Gallbladder (tissue), 1 donor: ENCODE data around the genes NTN1, CFAP52 and RCVRN.

- PRO-cap: no peak
Measured at GRCh38 chr17:8437064-8437356, 1.3 kb downstream of the NDEL1 start.

GRCh38 chr17:8629047-8630293 lies 1.1 kb downstream of the MYH10 start:
- PRO-cap: no peak

DNA sequence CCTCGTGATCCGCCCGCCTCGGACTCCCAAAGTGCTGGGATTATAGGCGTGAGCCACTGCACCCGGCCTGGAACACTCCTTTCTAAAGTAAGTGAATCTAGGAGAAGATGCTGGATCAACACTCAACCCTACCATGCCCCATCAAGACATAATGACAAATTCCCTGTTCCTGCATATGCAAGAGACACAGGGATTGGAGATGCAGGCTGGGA lies 42.0 kb upstream of the PIK3R6 start:
- PRO-cap: no peak

DNA sequence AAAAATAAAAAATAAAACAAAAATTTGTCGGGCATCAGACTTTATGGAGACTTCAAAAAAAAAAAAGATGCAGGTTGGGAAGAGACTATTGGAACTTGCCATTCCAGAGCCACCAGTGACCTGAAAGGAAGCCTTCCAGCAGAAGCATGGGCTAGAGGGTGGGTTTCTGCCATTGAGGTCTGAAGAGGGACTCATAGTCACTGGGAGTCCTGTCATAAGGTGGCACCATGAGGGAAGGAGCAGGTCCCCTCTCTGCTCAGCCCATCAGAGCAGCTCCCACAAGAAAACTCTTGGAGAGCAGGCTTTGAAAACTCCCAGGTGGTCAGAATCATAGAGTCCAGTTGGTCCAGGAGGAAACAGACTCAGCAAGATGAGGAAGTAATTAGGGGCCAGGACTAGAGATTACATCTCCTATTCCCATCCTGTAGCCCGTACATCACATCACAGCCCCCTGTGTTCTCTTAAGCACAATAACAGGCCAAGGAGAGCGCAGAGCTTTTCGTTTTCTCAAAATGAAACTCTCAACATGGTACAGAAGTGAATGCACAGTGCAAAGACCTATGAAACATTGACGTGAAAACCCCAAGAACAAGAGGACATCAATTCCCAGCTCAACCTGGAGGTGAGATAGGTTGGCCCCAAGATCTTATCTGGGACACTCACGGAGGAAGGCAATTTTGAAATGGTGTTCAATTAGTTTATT lies 9.2 kb downstream of the PIK3R5 start:
- PRO-cap: no peak

DNA sequence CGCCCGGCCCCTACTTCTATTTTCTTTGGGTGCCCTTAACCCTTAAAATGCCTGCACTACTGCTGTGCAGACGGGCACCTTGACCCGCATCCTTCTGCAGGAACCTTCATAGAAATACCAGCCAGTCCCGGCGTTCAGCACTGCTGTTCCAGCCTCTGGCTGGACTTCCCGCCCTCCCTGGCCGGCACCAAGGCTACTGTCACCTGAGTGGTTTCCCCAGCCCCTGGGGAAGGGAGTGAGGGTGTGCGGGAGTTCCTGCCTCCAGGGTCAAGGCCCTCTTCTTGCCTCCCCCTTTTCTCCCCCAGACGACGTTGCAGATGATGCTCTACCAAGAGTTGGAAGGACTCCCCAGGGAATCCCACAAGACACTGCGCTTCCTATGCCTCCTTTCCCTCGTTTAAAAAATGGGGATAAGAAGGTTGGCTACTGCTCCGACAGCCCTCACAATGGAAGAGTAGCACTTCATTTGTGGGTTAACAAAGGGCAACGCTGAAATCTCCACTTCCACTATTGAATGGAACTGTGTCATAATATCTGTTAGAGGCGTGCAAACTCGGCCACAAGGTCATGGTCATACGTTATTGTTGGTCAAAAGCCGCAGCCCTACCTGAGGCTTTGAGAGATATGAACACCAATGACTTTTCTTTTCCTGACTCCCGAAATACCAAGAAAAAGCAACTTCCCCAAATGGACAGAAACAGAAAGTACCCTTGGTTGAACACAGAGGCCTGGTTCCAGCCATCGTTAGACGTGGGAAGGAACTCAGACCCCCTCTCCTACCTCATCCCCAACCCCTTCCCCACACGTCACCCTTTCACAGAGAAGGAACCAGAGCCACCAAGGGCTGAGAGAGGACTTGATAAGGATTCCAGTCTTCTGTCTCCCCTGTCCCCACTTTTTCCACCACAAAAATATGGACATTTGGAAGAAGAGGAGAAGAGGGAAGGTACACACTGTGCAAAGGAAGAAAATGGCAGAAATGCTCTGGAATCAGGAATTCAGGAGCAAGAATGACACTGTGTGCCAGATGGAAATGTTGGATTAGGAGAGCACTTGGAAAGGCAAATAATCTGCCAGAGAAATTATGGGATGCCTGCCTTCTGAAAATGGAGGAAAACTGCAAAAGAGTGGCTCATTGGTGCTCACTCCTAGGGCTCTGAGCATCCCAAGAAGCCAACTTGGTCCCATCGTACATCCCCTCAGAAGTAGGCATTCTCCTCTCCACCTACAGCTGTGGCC lies 1.4 kb upstream of the PIK3R5 start:
- PRO-cap: no peak

DNA sequence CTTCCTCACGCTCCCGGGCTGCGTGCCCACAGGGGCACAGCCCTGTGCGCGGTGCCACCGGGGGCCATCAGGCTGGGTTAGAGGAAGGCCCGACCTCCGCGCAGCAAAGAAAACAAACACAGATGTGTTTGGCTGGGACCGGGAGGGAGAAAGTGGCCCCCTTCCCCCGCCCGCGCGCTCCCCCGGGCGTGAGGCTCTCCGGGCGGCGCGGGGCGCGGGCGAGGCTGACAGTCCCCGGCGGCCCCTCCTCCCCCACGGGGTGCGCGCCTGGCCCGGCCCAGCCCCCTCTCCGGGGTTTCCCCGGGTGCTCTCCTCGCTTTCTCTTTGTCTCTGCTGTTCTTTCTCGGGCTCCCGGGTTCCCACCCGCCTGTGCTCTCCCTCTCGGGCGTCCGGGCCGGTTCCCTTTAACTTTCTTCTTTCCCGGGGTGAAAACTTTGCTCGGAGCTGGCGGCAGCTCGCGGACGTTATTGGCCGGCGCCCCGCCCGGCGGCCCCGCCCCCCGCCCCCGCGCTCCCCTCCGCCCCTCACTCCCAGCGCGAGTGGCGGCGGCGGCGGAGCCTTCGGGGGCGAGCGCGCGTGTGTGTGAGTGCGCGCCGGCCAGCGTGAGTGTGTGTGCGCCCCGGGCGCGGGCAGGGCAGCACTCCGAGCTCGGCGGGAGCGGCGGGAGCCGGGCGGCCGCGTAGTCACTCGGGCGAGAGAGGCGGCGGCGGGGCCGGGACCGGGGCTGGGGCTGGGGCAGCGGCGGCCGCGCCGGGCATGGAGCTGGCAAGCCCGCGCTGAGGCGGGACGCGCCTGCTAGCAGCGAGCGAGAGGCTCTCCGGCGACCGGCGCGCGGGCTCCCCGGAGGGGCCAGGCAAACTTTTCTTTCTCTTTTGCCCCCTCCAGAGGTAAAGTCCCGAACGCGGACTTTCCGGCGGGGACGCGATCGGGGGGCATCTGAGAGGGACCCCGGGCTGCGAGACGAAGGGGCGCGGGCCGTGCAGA lies at the start of gene NTN1:
Gene NTN1 (plus strand): TSS at position 527 of the 984 bp plus-strand sequence.
- PRO-cap: bidirectional peak, plus-strand start at position 542 of the sequence, minus-strand start at position 406 of the sequence

- PRO-cap: unidirectional peak, minus-strand start at chr17:9022319
Measured at GRCh38 chr17:9022021-9022985, 993 bp downstream of the NTN1 start.

GRCh38 chr17:9248091-9248417 lies 226.7 kb downstream of the NTN1 start:
- PRO-cap: no peak

- PRO-cap: no peak
Measured at GRCh38 chr17:9371965-9372583, 203.5 kb downstream of the STX8 start.

- PRO-cap: no peak
Measured at GRCh38 chr17:9576323-9576778, at the start of gene CFAP52. CFAP52 (plus strand) TSS chr17:9576642.

DNA sequence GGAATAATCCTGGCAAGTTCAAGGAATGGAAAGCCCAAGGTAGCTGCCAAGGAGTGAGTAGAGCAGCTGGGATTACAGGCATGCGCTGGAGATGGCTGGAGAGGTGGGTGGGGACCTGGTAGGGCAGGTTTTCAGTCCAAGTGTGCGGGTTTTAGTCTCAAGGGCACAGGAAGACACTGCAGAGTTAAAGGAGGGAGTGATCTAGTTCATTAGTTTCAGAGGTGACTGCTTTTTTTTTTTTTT lies 24.4 kb downstream of the USP43 start:
- PRO-cap: no peak

- PRO-cap: no peak
Measured at GRCh38 chr17:9836135-9836629, 10.5 kb downstream of the GLP2R start.

- PRO-cap: no peak
Measured at GRCh38 chr17:9837556-9838444, 12.1 kb downstream of the GLP2R start.

- PRO-cap: no peak
Measured at GRCh38 chr17:9875371-9876027, 29.6 kb downstream of the RCVRN start.

DNA sequence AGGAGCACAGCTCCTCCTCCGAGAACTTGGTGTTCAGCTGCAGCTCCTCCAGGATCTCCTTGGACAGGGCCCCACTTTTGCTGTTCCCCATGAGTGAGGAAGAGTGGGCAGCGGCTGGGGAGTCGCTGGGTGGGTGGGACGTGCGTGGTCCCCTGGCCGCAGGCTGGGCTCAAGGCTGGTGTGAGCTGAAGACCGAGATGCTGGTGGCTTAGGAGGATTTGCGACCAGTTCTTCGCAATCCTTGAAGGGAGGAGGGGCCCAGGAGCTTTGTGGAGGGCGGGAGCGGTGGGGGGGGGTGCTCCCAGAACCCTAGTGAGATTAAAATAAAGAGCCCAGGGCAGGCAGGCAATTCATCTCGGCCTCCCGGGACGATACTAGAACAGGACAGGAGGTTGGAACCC lies at the start of gene RCVRN:
Gene RCVRN (minus strand): TSS at position 182 of the 401 bp plus-strand sequence.
- PRO-cap: no peak

- PRO-cap: no peak
Measured at GRCh38 chr17:9926392-9926933, 21.4 kb upstream of the RCVRN start.

GRCh38 chr17:9974259-9974841 lies 69.3 kb upstream of the RCVRN start:
- PRO-cap: no peak

GRCh38 chr17:10025878-10026394 lies 120.9 kb upstream of the RCVRN start:
- PRO-cap: no peak

DNA sequence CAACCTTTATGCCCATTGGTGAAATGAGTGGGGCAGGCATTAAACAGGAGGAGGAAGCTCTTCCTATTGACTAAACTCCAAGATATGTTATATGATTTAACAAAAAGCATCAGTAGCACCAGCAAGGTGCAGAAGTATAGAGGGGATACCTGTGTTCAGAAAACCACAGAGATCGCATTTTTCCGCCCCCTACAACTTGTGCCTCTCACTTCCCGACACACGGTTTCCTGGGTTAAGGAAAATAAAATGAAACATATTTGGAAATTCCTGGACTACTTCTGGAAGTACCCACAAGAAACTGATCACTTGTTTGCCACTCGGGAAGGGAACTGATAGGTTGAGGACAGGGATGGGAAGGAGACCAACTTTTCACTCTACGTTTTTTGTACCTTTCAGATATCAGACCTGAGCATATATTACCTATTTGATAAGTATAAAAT lies 85.0 kb downstream of the GAS7 start:
- PRO-cap: no peak

DNA sequence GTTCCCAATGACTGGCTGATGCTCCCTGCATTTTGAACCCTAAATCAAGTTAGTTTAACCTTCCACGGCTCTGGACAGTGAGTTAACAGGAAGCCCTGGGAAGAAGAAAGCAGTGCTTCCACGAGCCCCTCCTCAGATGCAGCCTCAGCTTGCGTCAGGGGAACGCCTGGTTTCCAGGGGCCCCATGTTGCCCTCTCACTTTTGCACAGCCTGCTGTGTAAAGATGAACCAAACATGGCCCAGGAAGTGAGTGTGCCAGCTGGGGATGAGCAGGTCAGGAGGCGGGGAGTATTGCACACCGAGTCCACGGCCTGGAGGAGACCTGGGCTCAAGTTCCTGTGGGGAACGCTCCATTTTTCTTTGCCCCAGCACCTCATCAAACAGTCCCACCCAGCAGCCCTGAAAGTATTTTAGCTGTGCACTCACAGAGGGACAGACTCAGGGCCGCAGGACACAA lies 71.2 kb downstream of the GAS7 start:
- PRO-cap: no peak